Neural cell (in vitro differentiated cells): ENCODE measurements around a stretch of chr12.

- RAMPAGE, long total RNA, result no peak
These were observed 654 bp downstream of the TPCN1 start for GRCh38 chr12:113221765-113222470.

DNA sequence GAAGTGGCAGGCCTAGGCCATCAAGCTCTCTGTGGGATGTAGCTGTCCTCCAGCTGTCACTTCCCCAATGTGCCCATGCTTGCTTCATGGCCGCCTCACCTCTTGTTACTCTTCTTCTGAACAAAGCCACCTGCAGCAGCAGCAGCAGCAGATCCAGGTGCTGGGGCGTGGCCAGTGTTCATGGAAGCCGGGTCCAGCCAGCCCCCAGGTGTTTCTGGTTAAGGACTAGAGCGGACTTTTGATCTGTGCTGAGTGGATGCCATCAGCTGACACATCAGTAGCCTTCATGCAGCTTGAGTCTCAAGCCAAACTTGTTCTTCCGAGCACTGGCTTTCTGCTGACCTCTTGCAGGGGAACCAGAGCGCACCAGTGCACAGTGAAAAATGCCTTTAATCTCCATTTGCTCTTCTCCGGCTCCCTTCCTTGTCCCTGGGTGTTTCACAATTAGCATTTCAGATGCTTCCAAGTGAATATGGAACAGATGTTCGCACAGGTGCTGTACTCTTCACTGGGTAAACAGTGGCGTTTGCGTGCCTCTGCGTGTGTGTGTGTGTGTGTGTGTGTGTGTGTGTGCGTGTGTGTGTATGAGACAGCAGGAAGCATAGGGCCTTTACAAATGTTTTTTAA is 20.1 kb downstream of the TPCN1 start:
- RAMPAGE, long total RNA, result no peak

GRCh38 chr12:113267479-113268215 is 46.4 kb downstream of the TPCN1 start:
- RAMPAGE, long total RNA, result no peak

GRCh38 chr12:113288167-113289050 is 46.5 kb downstream of the SLC8B1 start:
- RAMPAGE, long total RNA, result no peak

DNA sequence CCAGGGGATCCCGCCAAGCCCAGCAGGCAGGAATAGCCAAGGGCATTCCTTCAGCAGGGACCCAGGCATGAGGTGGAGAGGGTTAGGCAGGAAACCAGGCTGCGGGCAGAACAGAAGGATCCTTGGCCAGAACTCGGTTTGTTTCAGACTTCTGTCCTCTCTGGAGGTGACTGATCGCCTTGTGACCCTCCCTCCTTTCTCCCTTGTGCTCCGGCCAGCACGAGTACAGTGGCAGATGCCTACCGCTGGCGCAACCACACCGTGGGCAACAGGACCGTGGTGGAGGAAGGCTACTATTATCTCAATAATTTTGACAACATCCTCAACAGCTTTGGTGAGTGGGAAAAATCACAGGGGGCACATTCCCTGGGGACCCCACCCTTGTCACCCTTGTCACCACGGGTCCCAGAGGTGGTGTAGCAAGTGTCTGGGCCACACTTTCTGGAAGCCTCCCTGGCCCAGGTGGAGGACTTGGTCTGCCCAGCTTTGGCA is 45.0 kb downstream of the SLC8B1 start:
- RAMPAGE, long total RNA, result no peak

DNA sequence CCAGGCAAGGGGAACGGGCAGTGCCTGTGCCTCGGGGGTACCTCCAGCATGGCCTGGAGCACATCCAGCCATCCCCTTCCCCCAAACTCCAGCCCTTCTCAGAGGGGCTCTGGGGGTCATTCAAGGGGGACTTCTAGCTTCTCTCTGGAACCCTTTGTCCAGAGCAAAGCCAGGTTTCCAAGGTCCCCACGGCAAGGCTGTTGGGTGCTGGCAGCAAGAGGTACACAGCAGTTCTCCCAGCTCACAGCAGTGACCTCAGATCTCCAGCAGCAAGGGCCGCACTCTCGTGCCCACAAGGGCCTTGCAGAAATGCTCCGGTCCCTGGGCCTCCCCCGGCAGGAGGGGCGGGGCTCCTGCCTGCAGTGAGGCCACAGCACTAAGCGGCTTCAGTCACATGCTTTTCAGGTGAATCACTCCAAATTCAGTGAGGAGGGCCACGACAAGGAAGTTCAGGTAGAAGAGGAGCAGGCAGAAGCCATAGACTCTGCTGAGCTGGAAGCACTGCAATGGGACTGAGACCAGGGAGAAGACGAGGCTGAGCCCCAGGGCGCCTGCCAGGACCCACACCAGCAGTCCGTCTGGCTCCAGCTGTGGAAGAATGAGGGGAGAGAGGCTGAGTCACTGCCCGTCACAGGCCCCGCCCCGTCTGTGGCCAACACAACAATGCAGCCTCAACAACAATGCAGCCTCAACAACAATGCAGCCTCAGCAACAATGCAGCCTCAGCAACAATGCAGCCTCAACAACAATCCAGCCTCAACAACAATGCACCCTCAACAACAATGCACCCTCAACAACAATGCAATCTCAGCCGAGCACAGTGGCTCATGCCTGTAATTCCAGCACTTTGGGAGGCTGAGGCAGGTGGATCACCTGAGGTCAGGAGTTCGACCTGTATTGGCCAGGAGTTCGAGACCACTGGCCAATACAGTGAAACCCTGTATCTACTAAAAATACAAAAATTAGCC is 35.2 kb downstream of the SLC8B1 start:
- RAMPAGE, long total RNA, result no peak

DNA sequence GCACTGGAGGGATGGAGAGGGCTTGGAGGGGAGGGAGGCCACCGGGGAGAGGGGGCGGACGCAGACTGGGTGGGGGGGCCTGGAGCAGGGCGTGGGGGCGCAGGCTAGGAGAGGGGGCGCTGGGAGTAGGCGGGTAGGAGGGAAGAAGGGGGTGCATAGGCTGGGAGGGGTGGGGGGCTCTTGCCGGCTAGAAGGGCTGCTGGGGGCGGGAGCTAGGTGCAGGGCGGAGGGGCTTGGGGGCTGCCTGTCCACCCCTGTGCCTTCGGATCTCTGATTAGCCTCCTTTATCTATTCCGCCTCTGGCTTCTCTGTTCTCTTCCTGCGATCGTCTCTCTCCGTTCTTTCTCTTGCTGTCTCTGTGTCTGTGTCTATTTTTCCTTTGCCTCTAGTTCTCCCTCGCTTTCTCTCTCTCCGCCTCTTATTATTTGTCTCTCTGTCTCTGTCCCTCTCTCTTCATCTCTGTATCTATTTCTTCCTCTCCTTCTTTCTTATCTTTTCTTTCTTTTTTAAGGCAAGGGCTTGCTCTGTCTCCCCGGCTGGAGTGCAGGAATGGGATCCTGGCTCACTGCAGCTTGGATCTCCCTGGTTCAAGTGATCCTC is 166.8 kb upstream of the LHX5 start:
- RAMPAGE, long total RNA, result no peak

GRCh38 chr12:113932644-113933586 is 33.2 kb downstream of the RBM19 start:
- RAMPAGE, long total RNA, result no peak

GRCh38 chr12:114402897-114403581 is 2.9 kb downstream of the TBX5 start:
- RAMPAGE, long total RNA, result no peak

GRCh38 chr12:114403588-114404490 is 2.1 kb downstream of the TBX5 start:
- RAMPAGE, long total RNA, result no peak

- RAMPAGE, long total RNA, result no peak
These were observed 73.9 kb upstream of the TBX5 start for GRCh38 chr12:114479842-114480253.

DNA sequence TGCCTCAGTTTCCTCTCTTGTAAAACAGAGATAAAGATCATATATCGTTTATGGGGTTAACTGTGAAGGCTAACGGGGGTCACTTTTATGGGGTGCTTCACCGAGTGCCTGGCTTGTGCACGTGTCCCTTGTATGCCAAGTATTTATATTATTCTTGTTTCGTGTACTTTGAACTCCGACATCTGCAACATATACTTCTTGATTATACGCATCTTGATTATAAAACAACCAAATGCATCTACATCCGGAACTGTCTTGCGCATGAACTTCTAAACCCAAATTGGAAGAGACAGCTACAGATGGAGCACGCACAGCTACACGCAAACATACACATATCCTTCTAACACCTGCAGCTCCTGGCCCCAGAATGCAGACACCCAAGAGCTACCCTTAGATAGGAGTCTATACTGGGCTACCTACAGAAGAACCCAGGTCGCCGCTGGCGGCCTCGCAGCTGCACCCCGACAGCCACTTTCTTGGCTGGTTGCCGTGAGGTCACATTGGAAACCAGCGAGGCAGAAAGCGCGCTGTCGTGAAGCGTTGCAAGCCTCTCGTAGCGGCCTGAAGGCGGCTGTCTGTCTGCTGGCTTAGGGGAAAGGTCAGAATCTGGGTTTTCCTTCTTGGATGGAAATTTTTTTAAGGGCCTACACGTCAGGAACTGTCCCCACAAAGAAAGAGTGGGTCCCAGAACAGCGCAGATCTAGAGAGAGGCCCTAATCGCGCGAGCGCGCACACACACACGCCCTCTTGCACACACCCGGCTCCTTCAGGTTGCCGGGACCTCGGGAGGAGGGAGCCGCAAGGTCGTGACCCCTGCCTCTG is 17.2 kb downstream of the TBX3 start:
- RAMPAGE, long total RNA, result no peak

DNA sequence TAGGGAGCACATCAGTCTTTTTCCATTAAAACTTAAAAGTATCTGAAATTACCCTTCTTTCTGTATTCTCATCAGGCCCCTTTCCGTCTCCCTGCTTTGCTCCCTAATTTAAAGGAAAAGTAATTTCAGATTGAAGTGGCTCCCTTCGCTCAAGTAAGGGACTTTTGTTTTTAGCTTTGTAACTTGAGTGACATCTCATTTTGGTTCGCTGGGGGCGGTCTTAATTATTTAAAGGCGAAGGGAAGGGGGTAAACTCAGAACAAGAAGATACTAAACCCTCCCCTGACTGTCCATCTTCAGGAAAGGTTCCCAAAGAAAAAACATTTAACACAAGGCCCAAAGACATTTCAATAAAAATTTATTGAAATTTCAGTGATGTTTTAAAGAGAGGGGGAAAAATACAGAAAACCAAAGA is 14.1 kb downstream of the TBX3 start:
- RAMPAGE, long total RNA, result no peak

DNA sequence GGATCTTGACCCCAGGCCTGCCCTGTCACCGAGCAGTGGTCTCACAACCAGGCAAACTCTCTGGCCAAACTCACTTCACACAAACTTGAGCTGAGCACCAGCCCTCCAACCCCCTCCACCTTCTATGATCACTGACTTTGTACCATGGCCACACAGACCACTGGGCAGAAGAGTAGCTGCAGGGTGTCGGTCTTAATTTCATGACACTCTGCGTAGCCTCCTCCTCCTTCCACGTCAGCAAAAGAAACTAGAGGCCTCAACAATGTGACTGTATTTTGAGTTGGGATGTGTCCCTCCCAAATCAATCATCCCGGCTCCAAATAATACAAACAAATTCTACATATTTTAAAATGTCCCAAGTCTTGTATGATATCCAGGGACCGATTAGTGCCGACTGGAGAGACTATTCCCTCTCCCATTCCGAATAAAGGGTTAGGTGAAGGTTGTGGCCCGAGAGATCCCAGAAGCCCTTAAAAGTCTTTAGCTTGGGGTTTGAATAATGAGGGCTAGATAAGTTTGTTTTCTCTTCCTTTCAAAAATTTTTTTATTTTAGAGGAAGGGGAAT is 7.4 kb upstream of the TBX3 start:
- RAMPAGE, long total RNA, result no peak

DNA sequence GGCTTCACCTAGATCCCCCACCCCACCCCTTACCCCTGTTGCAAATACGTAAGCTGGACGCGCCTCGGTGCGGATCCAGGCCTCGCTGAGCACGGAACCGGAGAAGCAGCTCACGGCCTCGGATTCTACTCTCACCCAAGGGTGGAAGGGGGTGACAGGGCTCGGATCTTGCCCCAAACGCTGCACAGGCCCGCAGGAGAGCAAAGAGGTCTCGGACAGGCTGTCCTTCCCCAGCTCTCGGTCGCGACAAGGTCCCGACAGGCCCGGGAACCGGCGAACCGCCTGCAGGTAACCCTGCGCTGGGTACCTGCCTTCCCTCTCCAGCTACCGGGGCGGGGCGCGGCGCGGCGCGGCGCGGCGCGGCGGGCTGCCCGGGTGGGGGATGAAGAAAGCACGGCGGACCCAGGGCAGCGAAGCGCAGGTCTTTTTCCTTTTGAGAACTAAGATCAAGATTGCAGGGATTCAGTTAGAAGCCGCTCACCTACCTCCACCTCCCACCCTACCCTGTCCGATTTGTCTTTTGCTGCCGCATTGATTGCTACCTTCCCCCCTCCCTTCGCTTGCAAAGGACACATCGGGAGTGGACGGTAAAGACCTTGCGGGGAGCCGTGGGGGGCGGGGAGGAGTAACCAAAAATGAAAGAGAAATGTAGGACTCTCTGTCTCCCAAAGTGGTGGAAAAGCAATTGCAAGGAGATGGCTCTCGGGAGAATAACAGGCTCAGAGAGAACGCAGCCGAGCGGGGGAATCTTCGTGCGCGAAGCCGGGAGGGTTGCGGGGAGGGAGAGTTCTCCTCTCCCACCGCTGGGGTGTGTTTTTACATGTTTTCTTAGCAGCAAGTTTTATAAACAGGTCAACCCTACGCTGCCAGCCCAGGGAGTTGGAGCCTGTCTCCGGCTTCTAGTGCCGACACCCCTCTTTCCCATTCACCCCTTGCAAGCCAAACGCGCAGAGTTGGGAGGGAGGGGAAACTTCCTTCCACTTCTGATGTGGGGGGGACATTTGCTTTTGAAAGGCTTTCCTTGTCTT is 8.5 kb upstream of the TBX3 start:
- RAMPAGE, long total RNA, result no peak

DNA sequence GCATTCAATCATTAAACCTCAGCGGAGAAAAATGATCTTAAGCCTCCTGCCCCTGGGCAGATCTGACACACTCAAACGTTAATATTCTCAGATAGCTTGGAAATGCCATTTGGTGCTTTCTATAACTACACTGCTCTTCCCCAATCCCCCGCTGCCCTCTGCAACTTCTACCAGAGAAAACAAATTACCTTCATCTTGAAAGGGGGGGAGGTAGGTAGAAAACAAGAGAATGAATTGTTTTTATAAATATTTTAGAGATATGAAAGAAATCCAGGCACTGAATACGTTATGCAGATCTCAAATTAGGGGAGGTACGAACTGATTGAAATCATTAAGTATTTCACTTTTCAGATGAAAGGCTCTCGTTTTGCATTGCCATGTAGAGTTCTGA is 521.1 kb downstream of the MED13L start:
- RAMPAGE, long total RNA, result no peak

DNA sequence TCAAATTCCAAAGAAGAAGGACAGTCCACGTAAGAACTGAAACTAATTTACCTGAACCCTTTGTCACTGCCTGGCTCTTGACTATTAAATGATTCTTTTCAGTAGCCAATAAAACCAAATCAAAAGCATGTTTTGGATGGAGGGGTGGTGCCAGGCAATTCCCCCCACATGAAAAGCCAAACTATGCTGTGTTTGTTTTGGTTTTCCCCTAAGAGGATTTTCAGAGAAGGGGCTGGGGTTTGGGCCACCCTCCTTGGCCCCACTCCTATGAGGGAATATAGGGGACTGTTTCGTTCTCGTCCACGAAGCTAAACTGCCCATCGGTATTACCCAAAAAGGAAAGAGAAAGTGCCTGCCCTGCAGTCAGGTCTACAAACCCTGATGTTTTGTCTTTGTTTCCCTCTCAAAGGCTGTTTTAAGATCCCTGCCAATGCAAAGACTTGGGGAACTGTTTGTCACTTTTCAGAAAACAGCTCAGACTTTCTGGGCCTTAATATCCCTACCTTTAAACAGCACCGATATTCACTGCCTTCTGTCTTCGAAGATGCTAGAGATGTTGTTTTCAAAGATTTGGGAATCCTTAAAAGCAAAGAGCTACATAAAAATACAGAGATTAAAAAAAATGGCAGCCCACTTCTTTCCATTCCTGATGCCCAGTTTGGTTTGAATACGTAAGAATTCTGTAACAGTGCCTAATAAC is 518.6 kb downstream of the MED13L start:
- RAMPAGE, long total RNA, result no peak

GRCh38 chr12:115870303-115870938 is 407.1 kb downstream of the MED13L start:
- RAMPAGE, long total RNA, result no peak

DNA sequence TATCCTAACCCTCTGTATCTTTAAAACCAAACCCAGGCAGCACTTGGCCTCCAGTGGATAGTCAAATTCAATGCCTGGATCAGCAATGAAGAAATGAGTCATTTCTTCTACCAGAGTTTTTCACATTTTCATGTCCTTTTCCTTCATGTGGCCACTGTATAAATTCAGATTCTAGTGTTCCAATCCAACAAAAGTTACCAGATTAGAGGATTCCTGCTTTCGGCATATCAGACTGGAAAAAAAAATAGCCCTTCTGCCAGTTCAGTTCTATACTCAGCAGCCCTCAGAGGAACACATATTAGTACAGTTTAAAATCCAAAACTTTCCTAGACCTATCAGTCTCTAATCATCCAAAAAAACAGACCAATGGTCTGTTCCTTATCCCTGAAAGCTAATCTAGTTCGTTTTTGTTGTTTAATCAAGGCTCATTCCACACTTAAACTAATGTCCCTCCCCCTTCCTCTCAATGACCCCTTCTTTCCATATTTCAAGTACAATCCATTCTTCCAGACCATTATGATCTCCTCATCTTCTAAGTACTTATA is 273.2 kb downstream of the MED13L start:
- RAMPAGE, long total RNA, result no peak

DNA sequence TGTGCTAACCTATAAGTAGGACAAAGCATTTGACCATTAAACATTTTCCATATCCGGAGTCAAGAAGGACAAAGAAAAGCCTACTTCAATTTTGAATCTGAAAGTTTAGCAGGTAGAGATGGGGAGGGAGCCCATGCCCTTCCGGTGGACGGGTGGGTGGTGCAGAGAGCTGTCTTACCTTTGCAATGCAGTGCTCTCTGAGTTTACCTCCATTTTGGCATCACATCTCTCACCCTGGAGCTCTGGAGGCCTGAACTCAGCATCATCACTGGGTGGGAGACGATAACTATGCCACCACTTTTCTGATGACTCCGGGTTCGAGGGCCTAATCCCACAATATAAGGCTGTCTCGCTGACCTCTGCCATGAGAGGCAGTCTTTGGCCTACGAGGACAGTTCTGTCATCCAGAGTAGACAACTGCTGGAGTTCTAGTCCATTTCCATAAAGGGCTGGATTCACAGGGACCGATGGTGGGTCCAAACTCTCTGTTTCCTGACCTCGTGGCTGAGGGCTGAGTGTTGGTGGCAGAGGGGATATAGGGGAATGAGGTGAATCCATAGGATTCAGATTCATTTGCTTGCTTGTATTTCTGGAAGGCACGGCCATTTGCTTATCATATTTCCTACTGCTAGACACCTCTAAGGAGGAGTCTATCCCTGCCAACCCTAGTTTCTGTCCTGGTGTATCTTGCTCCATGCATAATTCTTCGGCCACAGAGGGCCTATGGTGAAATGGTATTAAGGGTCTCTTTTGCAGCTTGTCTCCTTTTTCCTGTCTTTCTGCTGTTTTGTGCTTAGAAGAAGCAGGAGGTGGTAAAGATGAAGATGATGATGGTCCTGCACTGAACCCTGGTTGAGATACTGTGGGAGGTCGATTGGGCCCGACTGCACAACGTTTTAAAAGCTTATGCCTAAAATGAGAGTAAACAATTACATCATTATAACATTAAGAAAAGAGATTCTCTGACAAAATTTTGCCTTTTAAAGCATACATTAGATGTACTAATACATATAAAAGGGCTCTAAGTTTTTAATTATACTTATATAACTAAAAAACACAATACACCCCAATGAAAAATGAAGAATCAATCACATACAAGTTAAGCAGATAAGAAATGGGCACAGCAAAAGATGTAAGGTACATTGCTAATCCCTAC is 268.9 kb downstream of the MED13L start:
- RAMPAGE, long total RNA, result no peak